Mesangial cell (primary cell): ENCODE data around the genes DYNLT5 and MIER1.

GRCh38 chr1:66751948-66752941 lies at the start of gene DYNLT5:
TSS of gene DYNLT5 (plus strand) at chr1:66752459.
- RAMPAGE, long total RNA = start-site peak on the plus strand at chr1:66752462-66752494, 9 reads

DNA sequence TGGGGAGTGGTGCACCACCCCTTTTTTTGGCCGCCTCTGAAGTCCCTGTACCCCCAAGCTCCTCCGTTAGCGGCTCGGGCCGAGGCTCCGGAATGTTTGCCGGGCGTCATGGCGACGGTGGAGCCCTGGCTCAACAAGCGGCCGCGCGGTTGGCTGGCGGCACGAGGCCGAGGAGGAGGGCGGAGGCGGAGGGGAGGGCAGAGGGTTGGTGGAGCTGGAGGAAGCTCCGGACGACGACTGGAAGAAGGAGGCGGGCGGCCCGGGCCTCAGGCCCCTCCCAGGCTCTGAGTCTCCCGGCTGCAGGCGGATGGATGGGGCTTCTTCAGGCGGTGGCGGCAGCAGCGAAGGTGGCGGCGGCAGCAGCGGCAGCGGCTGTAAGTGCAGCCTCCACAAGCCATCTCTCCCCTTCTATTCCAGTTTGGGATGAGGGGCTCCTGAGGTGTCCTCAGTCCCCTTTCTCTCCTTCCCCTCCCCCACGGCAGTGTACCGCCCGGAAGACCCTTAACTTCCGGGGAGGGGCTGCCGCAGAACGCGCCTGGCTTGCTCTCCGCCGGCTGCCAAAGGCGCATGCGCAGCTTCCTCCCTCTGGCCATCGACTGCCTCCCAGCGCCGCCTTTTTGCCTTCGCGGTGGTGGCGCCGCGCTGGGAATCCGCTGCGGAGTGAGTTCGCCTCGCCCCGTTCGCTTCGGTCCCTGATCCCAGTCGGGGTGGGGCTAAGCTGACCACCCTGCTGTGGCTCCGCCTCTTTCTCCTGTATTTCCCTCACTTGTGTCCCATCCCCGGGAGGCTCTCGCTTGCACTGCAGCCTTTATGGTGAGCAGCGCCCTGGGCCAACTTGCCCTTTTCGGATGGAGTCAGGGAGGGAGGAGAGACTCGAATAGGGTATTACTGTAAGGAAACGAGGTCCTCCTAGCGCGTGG lies at the start of gene MIER1:
Gene MIER1 (plus strand): TSS at position 269 of the 920 bp plus-strand sequence.
- RAMPAGE, long total RNA = start-site peak on the plus strand centred at position 263 of the sequence, 68 bp wide, 527 reads; start-site peak on the plus strand centred at position 593 of the sequence, 60 bp wide, 37 reads; start-site peak on the plus strand centred at position 781 of the sequence, 20 bp wide, 65 reads

GRCh38 chr1:66930128-66931319 lies 5.7 kb downstream of the MIER1 start:
- RAMPAGE, long total RNA = start-site peak on the plus strand at chr1:66930262-66930389, 640 reads

GRCh38 chr1:67054270-67054876 lies 425 bp upstream of the SLC35D1 start:
- RAMPAGE, long total RNA = no peak

GRCh38 chr1:67427463-67427836 lies 2.8 kb downstream of the SERBP1 start:
- RAMPAGE, long total RNA = no peak

DNA sequence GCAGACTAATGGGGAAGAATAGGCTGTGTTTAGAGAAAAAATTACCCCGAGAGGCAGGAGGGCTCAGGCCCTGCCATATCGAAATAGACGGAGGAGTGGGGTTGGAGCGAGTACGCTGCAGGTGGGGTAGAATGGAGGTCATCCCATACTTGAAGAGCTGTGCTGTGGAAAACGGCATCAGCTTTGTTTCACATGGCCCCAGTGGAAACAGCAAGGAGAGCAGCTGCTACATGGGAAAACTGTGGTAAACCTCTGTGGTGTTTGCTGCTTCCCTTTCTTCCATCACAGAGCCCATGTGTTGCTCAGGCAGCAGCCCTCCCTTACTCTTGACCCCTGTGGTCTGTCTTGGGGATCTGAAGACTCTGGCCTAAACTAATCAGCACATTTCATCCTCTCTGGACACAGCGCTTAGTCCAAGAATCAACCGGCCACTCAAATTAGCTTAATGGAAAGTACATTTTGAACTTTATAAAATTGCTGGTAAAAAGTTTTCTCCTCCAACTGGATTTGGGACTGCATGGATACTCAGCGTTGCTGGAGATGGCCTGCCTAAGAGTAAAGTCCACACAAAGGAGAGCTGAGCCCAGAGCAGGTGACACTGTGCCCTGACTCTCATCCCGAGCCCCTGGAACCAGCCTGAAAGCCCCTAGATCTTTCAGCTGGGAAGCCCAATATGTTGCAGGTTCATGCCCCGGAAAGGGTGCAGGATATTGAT lies 127.2 kb upstream of the GADD45A start:
- RAMPAGE, long total RNA = no peak

DNA sequence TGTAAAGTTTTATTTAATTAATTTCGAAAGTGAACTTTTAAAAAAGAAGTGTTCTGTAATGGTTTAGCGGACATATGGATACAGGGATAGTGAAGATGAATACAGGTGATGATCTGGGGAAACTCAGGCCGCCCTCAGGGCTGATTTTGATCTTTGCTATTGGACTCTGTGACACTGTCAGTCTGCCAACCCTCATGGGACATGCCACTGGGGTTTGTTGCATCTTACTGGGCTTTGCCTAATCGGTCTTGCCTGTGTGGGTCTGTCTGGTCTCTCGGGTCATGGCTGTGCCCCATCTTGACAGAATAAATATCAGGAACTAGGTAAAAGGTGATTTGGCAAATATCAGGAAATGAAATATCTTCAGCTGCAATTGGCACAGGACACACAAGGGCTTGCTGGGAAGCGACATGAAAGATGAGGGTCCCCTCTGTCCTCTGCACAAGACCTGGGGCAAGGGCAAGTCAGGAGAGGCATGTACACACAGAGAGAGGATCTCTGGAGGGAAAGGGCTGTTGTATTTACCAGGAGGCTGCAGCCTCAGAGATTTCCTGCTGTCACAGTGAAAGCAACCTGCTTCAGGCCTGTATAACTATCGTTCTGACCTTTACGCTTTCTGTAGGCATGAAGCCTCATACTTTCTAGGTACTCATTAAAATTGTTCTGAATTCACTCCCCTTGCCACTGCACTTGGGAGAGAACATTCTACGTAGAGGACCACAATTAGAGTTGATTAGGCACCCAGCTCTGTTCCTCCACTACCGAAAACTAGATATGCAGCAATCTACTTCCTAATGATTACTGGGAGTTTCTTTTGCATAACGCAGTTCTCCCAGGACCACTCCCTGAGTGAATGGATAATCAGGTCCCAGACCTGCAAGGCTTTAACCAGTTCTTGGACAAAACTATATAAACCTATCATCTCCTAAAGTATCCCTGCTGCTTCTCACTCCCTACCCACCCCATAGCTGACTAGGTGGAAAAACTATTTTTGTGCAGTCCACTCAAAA lies 51.9 kb upstream of the GADD45A start:
- RAMPAGE, long total RNA = no peak

DNA sequence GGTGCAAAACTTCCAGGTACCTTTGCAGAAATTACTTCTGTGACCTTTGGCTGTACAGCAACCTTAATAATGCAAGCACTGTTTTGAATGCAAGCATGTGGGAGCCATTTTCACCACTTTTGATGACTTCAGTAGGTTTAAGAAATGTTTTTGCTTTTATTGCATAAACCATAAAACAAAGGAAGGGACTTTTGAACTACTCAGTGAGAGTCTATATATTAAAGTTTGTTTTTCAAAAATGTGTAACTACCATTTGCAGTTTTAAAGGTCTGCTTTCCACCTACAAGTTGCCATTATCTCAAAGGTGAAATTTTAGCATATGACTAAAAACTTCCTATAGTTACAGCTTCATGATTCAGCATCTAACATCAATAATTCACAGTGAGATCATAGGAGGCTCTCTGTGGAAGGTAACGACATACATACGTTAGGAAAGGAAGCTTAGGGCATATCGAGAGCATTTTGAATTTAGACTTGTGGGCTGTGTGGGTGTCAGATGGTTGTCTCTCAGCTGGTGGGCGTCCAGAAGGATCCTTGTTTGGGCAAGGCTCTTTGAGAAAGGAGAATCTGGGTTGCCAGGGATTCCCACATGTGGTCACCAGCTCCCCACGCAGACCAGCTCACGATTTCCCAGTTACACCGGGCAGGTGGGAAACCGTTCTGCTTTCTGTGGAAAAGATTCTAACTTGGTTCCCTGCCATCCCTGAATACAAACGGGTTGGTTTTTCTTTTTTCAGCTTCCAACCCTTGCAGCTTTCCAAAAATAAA lies 963 bp upstream of the GADD45A start:
- RAMPAGE, long total RNA = no peak

DNA sequence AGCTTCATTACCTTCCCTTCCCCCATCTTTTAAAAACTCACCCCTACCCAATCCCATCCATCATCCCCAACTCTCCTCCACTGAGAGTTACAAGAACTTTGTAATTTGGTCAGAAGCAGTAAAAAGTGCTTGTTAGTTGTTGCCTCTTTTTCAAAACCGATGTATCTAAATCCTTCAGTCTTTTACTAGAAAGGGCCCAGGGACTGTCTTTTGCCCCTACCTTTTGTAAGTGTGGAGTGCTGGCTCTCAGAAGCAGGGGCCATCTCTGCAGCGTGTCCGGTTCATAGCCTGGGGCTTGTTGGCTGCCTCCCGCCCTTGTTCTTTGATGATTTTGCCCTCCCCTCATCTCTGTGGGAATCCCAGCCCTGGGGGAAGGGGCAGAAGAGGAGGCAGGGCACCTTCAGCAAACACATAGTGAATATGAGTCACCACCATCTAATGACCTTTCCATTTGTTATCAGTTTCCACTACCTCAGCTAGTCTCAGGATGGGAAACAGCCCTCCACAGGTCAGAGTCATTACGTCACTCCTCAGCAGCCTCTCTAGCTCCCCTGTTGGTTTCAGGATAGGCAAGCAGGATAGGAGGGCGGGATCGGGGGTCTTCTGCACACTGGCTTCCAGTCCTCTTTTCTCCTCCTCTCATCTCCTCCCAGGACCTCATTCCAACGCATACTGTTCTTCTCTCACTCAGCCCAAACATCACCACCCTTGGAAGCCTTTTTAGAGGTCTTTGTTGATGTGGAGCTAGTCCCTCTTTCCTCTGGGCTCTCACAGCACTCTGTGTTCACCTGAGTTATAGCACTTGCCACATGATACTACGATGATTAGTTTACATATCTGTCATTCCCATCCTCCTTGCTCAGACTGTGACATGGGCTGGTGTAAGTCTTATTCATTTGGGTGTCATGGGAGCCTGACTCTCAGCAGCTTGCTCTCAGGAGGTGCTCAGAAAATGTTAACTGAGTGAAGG lies 15.8 kb downstream of the GADD45A start:
- RAMPAGE, long total RNA = no peak

GRCh38 chr1:67743386-67743843 lies 58.4 kb downstream of the GADD45A start:
- RAMPAGE, long total RNA = no peak

DNA sequence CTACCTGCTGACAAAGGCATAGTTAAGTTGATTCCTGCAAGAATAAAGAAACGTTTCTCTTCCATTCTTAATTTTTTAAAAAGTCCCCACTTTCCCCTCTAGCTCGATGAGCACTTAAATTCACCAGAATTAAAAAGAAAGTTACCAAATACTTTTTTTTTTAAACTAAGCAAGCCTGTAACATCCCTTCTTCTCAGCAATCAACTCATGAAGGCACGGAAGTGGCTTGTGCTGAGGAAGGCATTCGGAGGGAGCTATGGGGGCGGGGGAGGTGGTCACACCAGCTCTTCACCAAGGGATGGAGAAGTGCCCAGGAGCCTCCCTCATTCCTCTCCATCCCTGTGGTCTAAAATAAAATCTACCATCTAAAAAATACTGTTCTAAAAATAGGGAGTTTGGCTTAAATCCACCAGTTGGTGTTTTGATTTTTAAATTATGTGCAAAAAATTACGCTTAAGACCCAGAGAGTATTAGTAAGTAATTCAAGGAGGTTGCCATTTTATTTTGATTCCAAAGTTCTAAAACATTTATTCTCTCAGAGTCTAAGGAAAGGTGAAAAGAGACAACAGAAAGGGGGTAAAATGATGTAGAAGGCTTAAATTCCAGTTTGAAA lies 61.4 kb downstream of the GADD45A start:
- RAMPAGE, long total RNA = no peak

- RAMPAGE, long total RNA = no peak
Measured at GRCh38 chr1:67748366-67749359, 63.7 kb downstream of the GADD45A start.

GRCh38 chr1:67750137-67750668 lies 65.2 kb downstream of the GADD45A start:
- RAMPAGE, long total RNA = no peak

DNA sequence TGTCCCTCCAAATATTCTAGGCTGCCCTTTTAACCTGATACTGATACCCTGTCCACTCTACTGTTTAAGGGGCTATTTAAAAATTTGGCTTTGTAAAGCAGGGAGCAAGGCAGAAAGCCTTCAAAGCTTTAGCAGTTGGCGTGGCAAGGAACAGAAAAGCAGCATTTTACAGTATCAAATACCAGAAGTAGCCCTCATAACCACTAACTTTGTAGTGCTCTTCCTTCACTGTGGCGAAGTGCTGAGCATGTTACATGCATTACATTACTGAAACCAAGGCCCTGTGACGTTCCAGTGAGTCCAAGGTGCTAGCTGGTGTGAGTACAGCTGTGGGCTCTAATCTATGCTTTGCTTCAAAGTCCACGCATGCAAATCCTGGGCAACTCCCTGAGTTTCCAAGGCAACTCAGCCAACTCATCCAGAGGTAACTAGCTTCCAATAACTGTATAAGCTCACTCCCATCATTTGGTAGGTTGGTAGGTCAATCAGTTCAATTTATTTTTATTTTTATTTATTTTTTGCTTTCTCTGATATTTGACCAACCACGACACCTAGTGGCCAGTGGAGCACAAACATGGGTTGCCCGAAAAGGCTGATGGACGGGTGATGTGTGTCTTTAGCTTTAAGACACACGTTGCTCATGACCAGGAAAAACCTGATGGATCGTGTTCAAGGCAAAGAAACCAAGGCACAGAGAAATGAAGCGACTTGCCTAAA lies 73.2 kb downstream of the GNG12 start:
- RAMPAGE, long total RNA = no peak

DNA sequence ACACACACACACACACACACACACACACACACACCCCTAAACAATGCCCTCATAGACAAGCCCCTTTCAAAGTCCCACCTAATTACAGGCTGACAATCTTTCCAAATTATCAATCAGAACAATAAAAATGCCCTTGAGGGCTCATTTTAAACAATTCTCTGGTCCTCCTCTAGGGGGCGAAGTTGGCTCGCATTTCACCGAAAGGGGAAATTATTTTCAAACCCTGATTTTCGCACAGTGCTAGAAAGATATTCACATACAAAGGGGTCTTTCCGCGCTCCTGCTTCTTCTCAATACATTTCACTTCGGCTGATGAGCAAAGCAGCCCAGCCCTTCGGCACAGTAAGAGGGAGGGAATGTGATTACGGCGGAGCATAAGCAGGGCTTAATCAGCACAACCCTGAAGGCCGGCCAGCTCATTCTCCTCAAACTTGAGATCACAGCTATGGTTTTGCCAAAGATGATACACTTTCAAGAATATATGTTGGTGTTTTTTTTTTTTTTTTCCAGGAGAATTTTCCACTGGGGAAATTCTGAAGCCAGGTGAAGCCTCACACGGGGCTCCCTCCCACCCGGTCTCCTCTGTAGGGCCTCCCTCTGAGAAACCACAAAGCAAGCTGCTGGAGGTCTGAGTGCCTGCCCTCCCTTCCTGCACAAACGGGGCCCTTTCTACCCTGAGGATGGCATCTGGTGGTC lies 67.0 kb downstream of the GNG12 start:
- RAMPAGE, long total RNA = no peak

DNA sequence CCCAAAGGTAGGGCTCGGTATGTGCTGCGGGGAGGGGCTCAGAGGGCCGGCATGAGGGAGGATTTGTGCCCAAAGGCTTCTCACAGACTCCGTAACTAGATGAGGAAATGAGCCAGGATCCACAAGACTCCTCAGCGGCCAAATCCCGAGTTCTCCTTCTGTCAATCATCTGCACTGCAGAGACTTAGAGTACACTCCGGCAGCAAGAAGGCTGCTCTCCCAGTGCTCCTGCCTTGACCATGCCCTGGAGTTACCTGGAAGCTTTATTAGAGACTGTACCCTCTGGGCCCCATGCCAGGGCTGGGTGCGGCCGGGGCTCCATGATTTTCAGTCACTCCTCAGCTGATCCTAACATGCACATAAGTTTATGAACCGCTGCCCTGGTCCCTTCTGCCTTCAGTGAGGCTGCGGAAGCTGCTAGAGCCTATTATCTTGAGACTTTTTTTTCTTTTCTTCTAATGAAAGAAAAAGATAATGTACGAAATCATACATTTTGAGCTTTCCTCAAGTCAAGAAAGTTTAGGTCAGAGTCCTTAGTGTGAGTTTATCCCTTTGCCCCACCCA lies 17.5 kb downstream of the GNG12 start:
- RAMPAGE, long total RNA = no peak

DNA sequence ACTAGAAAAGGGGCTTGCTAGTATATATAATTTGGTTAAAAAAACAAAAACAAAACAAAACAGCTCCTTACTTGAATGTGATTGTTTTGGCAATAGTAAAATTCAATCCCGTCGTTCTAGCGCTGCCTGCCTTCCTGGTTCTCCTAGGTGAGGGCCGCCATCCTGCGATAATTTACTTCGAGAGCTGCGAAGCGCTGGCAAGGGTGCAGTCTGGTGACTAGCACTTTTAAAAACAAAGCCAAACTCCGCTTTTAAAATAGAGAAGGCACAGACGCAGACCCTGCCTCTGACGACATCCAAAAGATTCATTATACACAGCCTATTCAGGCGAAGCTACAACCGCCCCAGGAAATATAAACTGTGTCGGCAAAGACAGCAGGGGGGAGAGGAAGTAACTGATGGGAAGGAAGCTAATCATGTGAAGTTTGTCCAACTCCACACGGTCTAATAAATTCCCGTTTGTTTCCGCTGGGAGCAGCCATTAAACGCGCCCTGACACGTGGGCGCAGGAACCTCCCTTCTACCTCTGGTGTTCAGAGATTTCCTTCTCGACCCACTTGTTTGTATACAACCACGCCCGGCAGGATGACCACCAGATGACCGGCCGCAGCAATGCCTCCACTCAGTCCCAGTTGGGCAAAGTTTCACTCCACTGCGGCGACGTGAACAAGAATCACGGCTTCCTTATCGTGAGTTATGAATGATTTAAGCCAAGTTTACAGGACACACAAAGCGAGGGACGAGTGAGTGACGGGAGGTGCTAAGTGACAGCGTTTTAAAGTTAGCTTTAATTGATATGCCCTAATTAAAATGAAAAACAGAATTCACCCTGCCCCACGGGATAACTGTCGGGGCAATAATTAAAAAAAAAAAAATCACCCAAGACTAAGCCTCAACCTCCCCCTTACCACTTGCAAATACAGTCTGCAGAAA lies 1.3 kb downstream of the GNG12 start:
- RAMPAGE, long total RNA = no peak

DNA sequence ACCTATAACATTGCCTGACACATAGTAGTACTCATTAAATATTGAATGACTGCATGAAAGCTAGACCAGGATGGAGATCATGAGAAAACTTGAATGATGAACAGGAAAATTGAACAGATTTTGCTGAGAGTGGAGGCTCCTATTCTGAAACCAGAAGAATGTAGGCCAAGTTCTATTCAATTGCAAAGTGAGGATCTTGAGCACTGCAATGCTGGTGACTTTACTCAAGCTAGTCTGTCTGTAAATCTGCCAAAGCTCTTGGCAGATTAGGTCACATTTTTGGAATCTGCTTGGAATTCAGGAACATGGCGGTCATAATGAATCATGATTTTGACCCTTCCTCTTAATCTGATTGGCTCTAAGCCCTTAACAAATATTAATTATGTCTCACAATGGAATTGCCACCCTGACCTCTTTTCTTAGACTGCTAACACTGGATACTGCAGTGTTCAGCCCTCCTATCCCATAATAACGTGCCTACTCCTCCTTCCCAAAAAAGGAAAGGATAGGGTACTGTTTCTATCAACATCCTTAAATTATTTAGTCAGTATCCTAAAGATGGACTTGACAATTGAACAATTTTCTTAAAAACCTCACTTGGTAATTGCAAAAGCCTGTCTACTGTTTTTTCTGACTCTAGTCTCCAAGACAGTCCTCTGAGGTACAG lies 7.2 kb upstream of the GNG12 start:
- RAMPAGE, long total RNA = no peak

DNA sequence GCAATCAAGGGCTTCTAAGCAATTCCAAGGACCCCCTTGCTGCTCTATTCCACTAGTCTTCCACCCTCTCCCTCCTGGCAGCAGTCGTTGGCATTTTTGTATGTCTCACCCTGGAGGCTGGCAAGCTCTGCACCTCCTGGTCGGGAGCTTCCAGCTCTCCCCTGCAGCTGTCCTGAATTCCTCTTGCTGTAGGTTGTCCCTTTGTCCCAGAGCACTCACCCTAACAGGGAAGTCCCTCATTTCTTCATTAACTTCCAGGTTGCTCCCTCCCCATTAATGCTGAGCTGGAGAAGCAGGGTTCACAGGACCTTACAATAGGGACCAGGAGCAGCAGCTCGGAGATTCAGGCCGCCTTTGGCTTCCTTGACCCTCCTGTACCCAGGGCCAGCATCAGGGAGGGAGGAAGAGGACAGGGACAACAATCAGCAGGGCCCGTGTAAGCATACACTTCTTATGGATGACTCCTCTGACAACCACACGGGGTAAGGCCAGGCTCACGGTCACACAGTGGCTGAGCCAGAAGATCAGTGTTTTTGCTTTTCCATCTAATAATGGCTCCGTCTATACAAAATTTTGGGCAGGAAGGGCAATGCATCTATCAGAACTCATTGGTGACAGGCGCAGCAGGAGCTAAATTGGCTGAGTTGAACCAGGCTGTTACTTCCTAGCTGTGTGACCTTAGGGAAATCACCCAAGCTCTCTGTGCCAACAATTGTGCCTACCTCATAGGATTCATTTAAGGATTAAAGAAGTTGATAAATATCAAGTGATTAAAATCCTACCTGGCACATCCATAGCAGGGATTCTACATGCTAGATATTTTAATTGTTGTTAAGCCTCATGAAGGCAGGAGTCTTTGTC lies 65.6 kb upstream of the DIRAS3 start:
- RAMPAGE, long total RNA = no peak

- RAMPAGE, long total RNA = no peak
Measured at GRCh38 chr1:68140819-68142154, 90.9 kb upstream of the DIRAS3 start.